ENCODE measurements around the gene H2BC12L.

DNA sequence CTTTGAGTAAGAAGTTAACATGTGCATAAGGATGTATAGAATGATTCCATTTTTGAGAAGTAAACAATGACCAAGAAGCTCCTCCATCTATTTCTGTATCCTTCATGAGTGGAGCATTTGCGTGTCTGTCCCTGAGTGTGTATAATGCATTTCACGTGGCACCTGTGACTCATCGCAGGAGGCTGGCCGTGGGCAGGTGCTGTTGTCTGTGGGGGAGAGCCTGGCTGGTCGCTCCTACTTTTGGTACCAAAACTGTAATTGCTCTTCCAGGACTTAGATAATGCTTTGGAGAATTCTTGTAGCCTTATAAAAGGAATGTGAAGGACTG lies 16.5 kb downstream of the SLC37A1 start:
- RRBS = no CpG with 5 or more reads among the region's 5 CpGs

- RRBS = 5% methylated on average over 9 of the region's 25 CpGs
Observed at GRCh38 chr21:42593136-42593730, 60.2 kb upstream of the PDE9A start.

- RRBS = no CpG with 5 or more reads among the region's 9 CpGs
Observed at GRCh38 chr21:42630605-42631060, 22.8 kb upstream of the PDE9A start.

DNA sequence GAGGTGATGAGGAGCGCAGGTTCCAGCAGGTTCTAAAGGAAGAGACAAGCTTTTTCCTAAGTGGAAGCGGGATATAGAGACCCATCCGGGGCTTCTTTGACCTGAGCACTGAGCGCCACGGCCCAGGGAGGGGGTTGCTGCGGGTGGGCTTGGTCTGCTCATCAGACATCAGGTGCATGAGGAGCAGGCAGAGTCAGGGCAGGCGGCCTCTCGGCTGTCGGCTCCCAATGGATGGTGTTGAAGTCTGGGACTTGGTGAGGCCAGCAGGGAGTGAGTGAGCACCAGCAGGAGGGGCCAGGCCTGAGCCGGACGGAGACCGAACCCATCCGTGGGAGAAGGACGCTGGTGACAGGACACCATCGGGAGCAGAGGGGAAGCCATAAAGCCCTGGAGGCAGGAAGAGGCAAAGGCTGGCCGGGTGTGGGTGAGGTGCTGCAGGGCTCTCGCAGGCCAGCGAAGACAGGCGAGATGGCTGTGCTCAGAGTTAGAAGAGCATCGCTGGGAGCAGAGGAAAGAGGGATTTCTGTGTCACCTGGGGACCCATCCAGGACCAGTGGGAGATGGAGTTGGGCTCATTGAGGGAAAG lies 49.7 kb downstream of the PDE9A start:
- RRBS = 81% methylated on average over 7 of the region's 20 CpGs

DNA sequence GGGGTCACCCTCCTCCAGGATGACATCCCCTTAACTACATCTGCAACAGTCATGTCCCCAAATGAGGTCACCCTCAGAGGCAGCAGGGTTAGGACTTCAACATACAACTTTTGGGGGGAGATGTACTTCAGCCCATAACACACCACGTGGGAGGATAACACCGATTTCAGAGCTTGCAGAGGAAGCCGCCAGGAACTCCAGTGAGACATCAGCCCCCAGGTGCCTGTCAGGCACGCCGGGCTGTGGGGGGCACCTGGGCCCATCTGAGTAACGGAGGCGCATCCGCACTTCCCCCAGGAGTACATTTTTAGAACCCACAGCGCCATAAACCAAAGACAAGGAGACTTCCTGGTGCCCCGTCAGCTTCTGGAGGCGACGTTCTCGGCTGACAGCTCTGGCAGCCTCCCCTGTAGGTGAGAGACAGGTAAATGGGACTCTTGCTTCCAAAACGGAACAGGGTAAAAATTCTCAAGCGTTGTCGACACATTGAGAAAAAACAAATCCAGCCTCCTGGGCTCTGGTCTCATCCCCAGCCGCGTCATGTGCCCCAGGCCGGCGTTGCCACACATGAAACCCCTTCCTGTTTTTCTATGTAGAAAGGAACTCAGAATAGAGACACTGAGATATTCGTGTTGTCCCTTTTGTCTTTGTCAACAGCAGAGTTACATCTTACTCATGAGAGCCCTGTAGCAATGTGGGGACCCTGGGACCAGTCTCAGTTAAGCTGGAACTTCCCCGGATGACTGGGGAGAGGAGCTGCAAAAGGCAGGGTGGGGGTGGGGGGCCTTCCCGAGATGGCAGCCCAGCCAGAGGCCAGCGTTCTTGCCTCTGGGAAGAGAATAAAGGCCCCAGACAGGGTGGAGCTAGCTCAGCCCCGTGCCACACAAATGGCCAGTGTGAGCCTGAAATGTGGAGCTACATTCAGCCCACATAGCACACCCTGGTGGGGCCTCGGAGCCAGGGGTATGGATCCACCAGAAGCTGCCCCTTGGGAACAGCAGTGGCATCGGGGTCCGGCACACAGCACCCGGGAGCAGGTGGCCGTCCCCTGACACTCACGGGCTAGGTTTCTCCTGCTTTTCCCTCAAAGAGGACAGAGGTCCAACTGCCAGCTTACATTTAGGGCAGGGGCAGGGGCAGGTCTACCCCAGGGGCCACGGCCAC lies 93.5 kb downstream of the PDE9A start:
- RRBS = no CpG with 5 or more reads among the region's 32 CpGs

DNA sequence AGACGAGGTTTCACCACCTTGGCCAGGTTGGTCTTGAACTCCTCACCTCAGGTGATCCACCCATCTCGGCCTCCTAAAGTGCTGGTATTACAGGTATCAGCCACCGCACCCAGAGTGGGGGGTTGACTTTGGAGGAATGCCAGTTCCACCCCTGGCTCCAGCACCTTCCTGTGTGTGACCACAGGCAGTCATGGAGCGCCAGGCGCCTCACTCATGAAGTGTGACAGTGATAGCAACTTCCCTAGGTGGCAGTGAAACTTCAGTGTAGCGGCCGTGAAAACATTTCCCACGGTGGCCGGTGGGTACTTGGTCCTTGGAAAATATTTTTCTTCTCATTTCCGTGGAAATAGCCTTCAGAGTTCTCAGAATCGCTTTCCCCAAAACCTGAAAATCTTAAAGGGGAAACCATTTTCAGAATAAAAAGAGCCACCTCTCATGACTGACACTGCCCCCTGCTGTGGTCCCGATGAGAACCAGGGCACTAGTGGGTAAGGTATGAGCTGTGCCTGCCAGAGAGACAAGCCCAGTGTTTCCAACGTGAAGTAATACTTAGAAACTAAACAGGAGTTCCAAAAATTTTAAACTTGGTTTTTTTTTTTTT lies 48.4 kb downstream of the WDR4 start:
- RRBS = no CpG with 5 or more reads among the region's 13 CpGs

DNA sequence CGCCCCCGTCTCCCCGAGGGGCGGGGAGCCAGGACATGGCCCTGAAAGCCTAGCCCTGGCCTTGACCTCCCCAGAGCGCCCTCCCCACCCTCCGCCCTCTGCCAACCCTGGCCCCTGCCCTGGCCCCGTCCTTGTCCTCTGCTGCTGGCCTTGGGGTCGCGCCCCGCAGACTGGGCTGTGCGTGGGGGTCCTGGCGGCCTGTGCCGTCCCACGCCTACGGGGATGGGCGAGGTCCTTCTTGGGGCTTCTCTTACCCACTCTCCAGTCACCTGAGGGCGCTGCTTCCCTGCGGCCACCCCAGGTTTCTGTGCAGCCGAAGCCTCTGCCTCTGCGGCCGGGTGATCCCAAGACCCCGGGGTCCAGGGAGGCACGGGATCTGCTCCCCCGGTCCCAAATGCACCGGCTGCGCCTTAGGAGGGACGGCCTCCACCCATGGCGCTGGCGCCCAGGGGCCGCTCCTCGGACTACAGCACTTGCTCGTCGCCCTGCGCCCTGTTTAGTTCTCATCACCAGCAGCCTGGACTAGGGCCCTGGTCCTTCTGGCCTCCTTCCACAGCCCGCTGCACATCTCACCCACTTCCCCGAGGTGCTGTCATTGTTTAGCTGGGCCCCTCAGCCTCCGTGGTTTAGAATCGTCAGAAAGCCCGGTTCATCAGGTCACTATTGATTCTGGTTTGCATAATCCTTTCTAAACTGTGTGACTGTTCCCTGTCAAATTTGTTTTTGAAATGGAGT lies 41.5 kb downstream of the WDR4 start:
- RRBS = 29% methylated on average over 2 of the region's 39 CpGs

DNA sequence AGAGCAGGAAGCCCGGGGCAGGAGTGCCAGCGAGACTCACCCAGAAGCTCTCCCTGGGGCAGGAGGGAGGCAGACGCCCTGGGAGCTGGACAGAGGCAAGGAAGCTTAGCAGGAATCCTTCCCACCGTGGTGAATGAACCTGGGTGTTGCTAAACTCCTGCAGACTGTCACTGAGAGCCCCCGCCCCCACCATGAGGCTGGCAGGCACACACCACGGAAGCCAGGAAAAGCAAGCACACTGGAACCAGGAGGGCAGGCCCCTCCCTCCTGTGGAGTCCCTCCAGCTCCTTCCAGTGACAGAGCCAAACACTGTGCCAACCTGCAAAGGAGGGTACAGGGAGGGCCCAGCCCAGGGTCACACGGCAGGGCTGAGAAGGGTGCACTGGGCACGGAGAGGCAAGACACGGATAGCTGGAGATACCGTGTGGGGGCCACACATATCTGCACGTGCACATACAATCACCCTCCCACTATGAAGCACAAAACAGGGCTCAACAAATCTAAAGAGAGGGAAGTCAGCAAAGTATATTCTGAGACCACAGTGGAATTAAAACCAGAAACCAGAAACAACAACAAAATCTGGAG lies 34.6 kb downstream of the WDR4 start:
- RRBS = 93% methylated on average over 1 of the region's 11 CpGs

DNA sequence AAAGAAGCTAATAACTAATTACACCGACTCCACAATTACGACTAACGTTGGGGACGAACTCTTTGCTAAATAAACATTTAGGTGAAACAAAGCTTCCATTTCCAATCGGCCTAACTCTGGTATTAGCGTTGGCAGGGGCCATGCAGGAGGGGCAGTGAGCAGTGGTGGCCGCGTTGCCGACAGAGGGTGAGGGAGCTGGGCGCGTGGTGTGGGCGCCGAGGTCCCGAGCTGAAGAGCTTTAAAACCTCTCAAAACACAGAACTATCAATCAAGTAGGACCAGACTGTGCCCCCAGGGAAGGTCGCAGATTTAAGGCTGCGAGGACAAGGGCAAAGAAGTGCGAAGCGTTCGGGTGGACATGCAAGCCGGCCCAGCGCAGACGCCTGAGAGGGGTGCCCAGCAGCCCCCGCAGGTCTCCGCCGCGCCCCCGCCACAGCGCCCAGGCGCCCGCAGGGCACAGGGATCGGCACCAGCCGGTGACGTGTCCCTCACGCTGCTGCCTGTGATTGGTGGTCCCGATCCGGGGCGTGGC lies 408 bp upstream of the NDUFV3 start:
- RRBS = 1% methylated on average over 8 of the region's 37 CpGs

DNA sequence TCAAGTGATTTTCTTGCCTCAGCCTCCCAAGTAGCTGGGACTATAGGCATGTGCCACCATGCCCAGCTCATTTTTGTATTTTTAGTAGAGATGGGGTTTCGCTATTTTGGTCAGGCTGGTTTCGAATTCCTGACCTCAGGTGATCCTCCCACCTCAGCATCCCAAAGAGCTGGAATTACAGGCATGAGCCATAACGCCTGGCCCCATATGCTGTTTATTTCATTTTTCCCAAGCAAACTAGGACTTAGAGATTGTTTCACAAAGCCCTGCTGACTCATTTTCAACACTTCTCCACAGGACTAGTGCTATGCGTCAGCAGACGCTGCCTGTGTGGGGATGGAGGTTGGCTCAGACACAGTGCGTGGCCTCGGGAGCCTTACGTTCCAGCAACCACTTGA lies 22.6 kb downstream of the PKNOX1 start:
- RRBS = no CpG with 5 or more reads among the region's 8 CpGs

- RRBS = 3% methylated on average over 36 of the region's 66 CpGs
Observed at GRCh38 chr21:43106714-43107415, 505 bp downstream of the U2AF1 start.

DNA sequence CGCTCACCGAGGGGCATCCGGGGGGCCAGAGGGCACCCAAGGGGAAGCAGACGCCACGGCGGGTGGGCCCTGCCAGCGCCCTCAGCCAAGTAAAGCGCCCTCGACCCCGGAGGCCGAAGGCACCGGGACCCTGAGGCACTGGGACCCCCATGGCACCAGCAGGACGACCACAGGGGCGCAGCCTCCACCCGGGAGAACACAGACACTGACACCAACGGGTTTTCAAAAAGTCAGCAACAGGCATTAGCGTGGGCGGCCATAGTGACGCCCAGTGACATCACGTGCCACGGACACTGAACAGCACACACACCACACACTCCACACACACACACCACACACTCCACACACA lies 4.6 kb downstream of the CRYAA start:
- RRBS = 7% methylated on average over 12 of the region's 21 CpGs

- RRBS = no CpG with 5 or more reads among the region's 16 CpGs
Observed at GRCh38 chr21:43287094-43287627, 118.4 kb downstream of the CRYAA start.

DNA sequence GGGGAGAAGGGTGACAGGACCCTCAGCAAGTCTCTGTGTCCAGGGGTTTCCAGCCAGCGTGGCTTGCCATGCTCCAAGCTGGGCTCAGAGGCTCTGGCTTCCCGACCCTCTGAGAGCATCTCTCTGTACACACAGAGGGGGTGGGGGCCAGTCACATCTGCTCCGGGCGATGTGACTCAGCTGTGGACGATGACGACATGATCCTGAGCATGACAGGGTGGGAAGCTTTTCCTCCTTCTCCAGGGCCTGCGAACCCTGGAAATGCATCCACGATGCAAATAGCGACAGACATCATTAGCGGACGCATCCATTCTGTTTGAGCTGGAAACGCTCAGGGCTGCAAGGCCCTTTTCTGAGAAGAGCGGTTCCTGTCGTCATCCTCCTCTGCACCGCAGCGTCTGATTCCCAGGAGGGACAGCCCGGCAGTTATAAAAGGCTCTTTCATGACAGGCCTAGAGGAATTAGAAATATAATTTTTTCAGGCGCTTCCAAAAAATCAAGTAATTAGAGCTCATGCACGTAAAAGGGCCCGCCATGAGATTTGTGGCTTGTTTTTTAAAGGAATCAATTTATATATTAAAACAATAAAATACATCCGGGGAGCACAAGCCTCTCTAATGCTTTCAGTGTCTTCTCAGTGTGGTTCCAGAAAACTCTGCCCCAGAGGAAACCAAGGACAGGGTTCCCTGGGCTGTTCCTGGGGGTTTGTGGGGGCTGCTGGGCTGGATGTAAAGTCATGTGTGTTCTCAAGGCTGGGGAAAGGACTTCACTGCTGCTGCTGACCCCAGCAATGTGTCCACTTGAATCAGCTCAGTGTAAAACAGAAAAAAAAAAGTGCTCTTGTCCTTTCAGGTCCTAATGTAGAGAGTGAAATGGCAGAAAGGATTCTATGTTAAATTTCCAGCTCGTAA lies 107.4 kb downstream of the SIK1 start:
- RRBS = no CpG with 5 or more reads among the region's 22 CpGs

GRCh38 chr21:43564912-43565345 lies at the start of gene H2BC12L:
Gene H2BC12L (plus strand): TSS chr21:43565182.
- RRBS = no CpG with 5 or more reads among the region's 18 CpGs

DNA sequence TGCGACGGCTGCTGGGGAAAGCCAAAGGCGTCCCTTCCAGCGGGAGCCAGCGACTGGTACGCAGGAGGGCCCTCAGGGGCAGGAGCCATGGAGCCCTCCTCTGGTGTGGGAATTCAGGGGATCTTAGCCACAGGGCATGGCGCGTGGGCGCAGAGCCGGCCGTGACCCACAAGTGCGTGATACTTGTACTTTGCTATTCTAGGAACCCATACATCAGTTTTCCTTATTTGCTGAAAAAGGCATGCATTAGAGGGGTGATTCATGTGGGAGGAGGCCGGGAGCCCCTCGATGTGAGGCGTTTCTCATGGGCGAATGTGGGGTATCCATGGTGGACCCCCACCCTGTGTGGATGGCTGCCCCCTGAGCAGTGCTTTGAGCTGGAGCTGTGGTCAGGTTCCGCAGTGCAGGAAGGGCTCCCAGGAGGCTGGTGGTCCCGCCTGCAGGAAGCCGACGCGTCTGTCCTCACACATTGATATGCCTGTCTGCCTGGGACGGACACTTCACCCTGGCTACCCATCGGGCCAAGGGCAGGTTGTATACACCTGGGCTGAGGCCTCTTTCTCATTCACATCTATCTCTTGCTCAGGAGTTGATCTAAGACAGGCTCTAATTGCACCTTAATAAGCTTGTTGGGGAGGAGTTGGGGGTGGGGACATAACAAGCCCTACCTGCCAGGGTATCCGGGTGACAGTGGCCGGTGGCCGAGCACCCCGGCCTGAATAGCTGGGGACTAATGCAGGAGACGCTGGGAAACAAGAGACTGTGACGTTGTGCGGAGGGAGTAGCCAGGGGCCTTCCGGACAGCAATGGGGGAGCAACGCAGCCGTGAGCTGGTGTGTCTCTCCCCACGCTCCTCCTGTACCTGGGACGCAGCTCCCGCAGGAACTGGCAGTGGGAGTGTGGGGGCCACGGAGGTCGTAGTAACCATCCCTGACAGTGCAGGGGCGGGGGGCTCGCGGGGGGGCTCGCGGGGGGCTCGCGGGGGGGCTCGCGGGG lies 21.6 kb downstream of the PDXK start:
- RRBS = 28% methylated on average over 5 of the region's 47 CpGs

GRCh38 chr21:43766610-43767337 lies 9.3 kb downstream of the CSTB start:
- RRBS = no CpG with 5 or more reads among the region's 27 CpGs

DNA sequence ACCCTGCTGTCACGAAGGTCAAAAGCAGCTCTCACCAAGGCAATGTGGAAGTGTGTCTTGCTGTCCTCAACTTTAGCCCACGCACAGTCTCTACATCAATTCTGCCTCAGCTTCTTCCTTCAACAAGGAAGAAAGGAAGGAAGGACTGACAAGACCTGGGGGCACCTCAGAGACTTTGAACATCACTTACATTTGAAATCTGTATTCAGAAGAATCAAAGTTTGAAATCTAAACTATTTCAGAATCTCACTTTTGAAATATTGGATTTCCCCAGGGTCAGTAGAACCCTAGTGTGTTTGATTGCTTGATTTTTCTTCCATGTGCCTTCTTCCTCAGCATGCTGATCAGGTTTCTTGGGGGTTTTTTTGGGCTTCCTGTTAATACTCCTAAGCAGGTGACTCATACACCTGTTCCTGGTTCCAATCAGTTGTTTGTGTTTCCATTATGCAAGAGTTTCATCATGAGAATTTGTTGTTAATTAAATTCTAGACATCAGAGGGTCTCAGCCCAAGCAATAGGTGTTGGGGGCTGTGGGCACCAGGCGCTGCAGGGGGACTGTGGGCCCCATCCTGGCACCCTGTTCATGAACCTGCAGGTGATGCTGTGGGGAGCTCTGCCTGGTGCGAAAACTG lies 6.6 kb upstream of the CSTB start:
- RRBS = no CpG with 5 or more reads among the region's 4 CpGs

GRCh38 chr21:43790188-43790725 lies 880 bp downstream of the RRP1 start:
- RRBS = no CpG with 5 or more reads among the region's 10 CpGs

DNA sequence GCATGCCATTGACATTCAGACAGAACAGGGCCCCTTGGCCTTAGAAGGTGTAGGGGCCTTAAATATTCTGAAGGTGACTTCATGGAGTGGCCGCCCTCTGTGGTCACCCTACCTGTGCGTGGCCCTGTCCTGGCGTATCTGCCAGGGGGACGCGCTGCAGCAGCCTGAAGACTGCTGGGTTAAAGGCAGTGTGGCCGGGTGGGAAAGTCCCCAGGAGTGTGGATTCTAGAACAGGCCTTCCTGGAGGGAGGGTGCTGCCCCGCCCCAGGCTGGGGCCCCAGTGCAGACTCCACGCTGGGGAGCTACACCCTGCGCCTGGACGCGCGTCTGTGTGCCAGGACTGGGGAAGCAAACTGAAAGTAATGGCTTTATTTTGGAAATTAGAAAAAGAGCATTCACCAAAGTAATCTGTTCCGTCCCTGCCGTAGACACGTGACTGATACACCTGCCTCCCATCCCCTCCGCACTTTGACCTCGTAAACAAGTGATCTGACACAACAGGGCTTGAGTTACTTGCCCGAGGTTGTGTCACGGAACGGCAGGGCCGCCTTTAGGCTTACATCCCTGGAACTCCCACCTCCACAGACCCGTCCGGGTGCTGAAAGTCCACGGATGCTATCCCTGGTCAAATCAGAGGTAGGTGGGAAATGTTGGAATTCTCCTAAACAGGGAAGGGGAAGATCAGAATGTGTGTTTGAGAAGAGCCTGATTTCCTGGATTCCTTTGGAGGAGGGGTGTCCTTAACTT lies 1.9 kb downstream of the AGPAT3 start:
- RRBS = no CpG with 5 or more reads among the region's 24 CpGs

All from AG04449 (cell line).